A549 (cell line): ENCODE data around the gene NUP35.

- PRO-cap, result no peak
CAGE:
- cytosol, long polyA plus RNA, result no peak
- long polyA plus RNA, result no peak
- nucleus, long polyA plus RNA, result no peak
Observed at GRCh38 chr2:178804082-178804324, 3.2 kb downstream of the TTN start.

GRCh38 chr2:179562195-179562799 lies 297.7 kb upstream of the SESTD1 start:
- PRO-cap, result no peak
CAGE:
- cytosol, long polyA plus RNA, result no peak
- long polyA plus RNA, result no peak
- nucleus, long polyA plus RNA, result no peak

- PRO-cap, result no peak
CAGE:
- cytosol, long polyA plus RNA, result no peak
- long polyA plus RNA, result no peak
- nucleus, long polyA plus RNA, result no peak
Observed at GRCh38 chr2:181461996-181462465, 4.8 kb downstream of the ITGA4 start.

DNA sequence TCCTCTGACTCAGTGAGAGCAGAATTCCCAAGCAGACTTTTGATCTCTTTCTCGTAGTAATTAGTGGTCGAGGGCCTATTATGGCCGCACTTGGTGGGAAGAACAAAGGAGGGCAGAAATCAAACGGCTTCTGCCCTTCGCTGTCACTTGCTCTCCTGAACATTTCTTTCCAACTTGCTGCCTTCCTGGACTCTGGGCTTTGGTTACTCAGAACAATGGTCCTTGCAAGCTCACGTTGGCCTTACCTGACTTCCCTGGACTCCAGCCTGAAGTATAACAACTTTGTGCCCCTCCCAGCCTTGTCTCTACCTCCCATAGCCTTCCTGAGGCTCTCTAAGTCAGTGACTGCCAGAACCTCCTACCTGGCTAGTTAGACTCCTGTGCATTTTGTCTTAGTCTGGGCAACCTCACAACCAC lies 30.2 kb upstream of the ITPRID2 start:
- PRO-cap, result no peak
CAGE:
- cytosol, long polyA plus RNA, result no peak
- long polyA plus RNA, result no peak
- nucleus, long polyA plus RNA, result no peak

GRCh38 chr2:183005384-183006259 lies 32.6 kb downstream of the NCKAP1 start:
- PRO-cap, result no peak
CAGE:
- cytosol, long polyA plus RNA, result no peak
- long polyA plus RNA, result no peak
- nucleus, long polyA plus RNA, result no peak

GRCh38 chr2:183124095-183125358 lies at the start of gene NUP35:
NUP35 (plus strand) TSS chr2:183124443.
- PRO-cap, result bidirectional peak, plus-strand start at chr2:183124443, minus-strand start at chr2:183124255; bidirectional peak, plus-strand start at chr2:183124868, minus-strand start at chr2:183124830
CAGE:
- cytosol, long polyA plus RNA, result no peak
- long polyA plus RNA, result start-site peak on the plus strand at chr2:183124383-183124446, 354 and 159 reads in 2 replicates
- nucleus, long polyA plus RNA, result start-site peak on the plus strand at chr2:183124389-183124446, 150 and 17 reads in 2 replicates

DNA sequence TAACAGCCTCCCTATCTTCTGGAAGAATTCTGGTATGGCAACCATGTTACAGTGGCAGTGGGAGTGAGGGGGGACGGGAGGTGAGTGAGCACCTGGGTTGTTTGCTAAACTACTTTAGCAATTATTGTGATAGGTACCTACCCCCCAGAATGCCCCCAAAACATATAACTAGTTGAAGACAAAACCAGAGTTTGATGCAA lies 128.7 kb downstream of the NUP35 start:
- PRO-cap, result no peak
CAGE:
- cytosol, long polyA plus RNA, result no peak
- long polyA plus RNA, result no peak
- nucleus, long polyA plus RNA, result no peak

DNA sequence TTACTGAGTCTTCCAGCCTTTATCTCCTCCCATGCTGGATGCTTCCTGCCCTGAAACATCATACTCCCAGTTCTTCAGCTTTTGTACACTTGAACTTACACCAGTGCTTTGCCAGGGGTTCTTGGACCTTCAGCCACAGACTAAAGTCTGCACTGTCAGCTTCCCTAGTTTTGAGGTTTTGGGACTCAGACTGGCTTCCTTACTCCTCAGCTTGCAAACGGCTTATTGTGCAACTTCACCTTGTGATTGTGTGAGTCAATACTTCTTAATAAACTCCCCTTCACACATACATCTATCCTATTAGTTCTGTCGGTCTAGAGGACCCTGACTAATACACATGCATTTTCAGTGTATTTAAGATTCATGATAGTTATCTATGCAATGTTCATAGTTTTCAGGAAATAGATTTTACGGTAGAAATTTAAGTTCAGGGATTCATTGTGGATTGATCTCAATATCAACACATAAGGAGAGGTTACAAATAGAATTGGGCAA lies 35.8 kb upstream of the ZNF804A start:
- PRO-cap, result no peak
CAGE:
- cytosol, long polyA plus RNA, result no peak
- long polyA plus RNA, result no peak
- nucleus, long polyA plus RNA, result no peak

DNA sequence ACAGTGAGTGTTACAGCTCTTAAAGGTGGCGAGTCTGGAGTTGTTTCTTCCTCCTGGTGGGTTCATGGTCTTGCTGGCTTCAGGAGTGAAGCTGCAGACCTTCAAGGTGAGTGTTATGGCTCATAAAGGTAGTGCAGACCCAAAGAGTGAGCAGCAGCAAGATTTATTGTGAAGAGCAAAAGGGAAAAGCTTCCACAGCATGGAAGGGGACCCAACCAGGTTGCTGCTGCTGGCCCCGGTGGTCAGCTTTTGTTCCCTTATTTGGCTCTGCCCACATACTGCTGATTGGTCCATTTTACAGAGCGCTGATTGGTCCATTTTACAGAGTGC lies 374.4 kb downstream of the ZNF804A start:
- PRO-cap, result no peak
CAGE:
- cytosol, long polyA plus RNA, result no peak
- long polyA plus RNA, result no peak
- nucleus, long polyA plus RNA, result no peak

- PRO-cap, result no peak
CAGE:
- cytosol, long polyA plus RNA, result no peak
- long polyA plus RNA, result no peak
- nucleus, long polyA plus RNA, result no peak
Observed at GRCh38 chr2:186149916-186151177, 335.7 kb upstream of the ZC3H15 start.

- PRO-cap, result no peak
CAGE:
- cytosol, long polyA plus RNA, result no peak
- long polyA plus RNA, result no peak
- nucleus, long polyA plus RNA, result no peak
Observed at GRCh38 chr2:186406663-186407064, 79.4 kb upstream of the ZC3H15 start.

DNA sequence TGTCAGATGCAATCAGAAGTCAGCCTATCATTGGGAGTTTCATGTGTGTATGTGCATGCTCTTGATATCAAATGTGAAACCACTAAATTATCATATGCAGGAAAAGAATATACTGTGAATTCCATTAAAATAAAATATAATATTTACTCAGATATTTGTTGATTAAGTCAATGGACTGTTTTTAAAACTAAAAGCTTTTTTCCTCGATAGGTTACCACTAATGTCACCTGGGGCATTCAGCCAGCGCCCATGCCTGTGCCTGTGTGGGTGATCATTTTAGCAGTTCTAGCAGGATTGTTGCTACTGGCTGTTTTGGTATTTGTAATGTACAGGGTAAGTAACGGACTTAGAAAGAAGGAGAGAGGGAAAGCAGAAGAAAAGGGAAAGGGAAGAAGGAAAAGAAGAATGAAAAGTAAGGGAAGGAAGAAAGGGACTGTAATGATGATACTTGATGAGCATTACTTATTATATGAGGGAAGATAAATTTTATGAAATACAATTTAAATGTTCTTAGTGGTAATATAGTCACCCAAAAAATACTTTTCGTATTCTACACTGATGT lies 17.2 kb upstream of the FAM171B start:
- PRO-cap, result no peak
CAGE:
- cytosol, long polyA plus RNA, result no peak
- long polyA plus RNA, result no peak
- nucleus, long polyA plus RNA, result no peak

DNA sequence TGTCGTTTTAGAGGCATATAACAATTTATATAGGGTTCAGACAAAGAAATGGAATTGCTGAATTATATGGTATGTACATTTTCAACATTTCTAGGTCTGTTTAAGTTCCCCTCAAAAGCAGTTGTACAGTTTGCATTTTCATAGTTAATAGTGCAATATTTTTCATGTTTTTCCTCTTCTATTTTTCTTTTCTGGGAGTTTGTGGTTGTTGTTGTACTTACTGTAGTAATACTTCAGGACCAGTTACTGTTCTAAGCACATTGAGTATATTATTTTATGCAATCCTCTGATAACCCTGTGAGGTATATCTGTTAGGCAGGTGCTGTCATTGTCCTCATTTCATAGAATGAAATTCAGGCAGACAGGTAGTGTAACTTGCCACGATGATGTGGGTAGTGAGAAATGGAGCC lies 22.8 kb downstream of the FAM171B start:
- PRO-cap, result no peak
CAGE:
- cytosol, long polyA plus RNA, result no peak
- long polyA plus RNA, result no peak
- nucleus, long polyA plus RNA, result no peak

GRCh38 chr2:187513450-187514674 lies 40.4 kb downstream of the TFPI start:
- PRO-cap, result no peak
CAGE:
- cytosol, long polyA plus RNA, result no peak
- long polyA plus RNA, result no peak
- nucleus, long polyA plus RNA, result no peak

- PRO-cap, result no peak
CAGE:
- cytosol, long polyA plus RNA, result no peak
- long polyA plus RNA, result no peak
- nucleus, long polyA plus RNA, result no peak
Observed at GRCh38 chr2:187516560-187517489, 37.4 kb downstream of the TFPI start.

GRCh38 chr2:187530390-187531131 lies 23.7 kb downstream of the TFPI start:
- PRO-cap, result no peak
CAGE:
- cytosol, long polyA plus RNA, result no peak
- long polyA plus RNA, result no peak
- nucleus, long polyA plus RNA, result no peak

GRCh38 chr2:187532469-187533365 lies 21.5 kb downstream of the TFPI start:
- PRO-cap, result no peak
CAGE:
- cytosol, long polyA plus RNA, result no peak
- long polyA plus RNA, result no peak
- nucleus, long polyA plus RNA, result no peak

DNA sequence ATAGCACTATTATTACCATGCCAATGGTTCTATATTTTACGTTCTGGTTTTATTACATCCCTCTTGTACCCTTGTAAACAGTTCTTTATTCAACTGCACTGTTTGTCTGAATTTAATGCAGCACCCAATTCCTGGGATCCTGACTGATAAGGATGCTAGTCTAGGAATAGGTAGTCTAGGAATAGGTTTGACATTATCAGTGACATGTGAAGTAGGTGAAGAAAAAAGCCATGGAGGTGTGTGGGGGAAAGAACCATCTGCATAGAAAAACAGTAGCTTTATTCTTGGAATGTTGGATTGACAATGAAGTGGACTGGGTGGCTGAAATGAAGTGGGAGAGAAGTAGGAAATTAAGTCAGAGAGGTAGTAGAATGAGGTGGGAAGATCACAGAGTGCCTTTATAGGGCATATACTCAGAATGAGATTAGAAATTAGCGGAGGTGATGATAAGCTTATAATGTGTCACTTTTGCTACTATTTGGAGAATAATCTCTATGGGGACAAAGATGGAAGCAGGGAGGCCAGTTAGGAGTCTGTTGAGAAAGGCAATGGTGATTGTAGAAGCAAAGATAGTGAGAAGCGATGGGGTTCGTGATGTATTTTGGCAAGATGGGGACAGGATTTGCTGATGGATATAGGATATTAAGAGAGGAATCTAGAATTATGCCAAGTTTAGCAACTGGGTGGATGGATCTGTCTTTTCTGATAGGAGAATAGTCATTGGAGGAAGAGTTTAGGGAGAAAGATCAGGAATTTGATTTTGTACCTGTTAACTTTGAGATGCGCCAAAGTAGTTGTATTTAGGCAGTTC lies 37.7 kb downstream of the GULP1 start:
- PRO-cap, result no peak
CAGE:
- cytosol, long polyA plus RNA, result no peak
- long polyA plus RNA, result no peak
- nucleus, long polyA plus RNA, result no peak

- PRO-cap, result no peak
CAGE:
- cytosol, long polyA plus RNA, result no peak
- long polyA plus RNA, result no peak
- nucleus, long polyA plus RNA, result no peak
Observed at GRCh38 chr2:188891422-188891621, 82.9 kb upstream of the COL3A1 start.

DNA sequence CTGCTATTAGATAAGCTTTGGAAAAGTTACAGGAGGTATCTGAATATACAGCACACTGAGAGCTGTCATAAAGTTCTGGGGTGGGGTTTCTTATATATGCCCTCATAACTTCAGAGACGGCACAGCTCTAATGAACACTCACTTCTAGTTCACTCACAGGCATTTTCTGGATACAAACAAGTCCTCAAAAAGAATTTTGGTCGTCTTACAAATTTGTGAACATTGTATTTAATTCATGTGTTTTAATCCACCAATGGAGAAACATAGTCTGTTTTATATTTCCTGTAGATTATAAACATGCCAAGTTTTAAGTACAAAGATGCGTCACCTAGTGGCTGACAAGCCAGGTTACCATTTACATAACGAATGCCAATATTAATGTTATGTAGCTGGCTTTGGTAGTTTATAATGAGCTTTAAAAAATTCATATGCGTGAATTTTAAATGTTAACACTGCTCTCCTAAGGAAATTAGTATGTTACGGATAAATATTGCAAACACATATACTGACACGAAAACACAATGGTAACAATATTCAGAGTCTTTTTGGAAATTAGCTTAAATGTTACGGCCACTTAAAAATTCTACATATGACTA lies 2.5 kb downstream of the COL3A1 start:
- PRO-cap, result no peak
CAGE:
- cytosol, long polyA plus RNA, result no peak
- long polyA plus RNA, result no peak
- nucleus, long polyA plus RNA, result no peak